Endometrial microvascular endothelial cells (primary cell): ENCODE data around the gene CES1.

- RAMPAGE, long total RNA = no peak
Observed at GRCh38 chr16:53456581-53457027, 22.3 kb downstream of the RBL2 start.

GRCh38 chr16:53503403-53503913, 449 bp upstream of the AKTIP start:
- RAMPAGE, long total RNA = no peak

- RAMPAGE, long total RNA = no peak
Observed at GRCh38 chr16:53511695-53512286, 8.8 kb upstream of the AKTIP start.

DNA sequence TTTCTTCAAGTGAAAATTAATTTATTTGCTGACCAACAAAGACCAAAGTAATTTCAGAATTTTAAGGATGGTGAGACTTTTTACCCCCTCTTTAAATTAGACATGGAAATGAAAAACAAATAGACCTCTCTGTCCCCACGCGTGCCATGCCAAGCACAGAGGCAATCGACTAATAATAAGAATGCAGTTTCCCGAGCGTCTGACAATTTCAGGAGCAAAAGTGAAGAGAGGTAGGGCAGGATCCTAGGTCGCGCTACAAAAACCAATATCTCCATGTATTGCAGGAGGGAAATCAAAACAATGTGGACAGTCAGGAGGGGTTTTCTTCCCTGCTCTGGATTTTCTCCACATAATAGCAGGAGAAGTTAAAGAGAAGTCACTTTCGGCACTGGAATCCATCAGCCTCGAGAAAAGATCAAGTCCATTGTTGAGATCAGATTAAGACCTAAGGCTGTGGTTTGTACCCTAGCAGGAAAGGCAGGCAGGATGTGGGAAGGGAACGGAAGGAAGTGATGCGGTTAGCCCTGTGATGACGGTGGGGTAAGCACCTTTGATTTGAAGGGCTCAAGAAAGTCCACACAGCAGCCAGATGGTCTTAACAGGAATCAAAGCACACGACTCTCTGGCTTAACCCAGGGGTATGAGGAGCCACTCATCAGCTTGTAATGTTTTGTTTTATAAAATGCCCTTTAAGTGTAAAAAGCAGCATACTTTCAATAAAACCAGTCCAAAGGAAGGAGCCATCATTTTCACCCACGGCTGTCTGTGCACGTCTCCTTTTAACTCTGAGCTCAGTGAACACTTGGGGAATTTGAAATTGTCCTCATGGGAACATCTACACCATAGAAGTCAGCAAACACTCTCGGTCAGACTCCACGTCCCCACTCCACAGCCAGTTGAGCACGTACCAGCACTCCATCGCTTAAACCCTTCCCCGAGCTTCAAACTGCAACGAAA, 15.7 kb upstream of the AKTIP start:
- RAMPAGE, long total RNA = no peak

- RAMPAGE, long total RNA = no peak
Observed at GRCh38 chr16:53519361-53519692, 16.3 kb upstream of the AKTIP start.

DNA sequence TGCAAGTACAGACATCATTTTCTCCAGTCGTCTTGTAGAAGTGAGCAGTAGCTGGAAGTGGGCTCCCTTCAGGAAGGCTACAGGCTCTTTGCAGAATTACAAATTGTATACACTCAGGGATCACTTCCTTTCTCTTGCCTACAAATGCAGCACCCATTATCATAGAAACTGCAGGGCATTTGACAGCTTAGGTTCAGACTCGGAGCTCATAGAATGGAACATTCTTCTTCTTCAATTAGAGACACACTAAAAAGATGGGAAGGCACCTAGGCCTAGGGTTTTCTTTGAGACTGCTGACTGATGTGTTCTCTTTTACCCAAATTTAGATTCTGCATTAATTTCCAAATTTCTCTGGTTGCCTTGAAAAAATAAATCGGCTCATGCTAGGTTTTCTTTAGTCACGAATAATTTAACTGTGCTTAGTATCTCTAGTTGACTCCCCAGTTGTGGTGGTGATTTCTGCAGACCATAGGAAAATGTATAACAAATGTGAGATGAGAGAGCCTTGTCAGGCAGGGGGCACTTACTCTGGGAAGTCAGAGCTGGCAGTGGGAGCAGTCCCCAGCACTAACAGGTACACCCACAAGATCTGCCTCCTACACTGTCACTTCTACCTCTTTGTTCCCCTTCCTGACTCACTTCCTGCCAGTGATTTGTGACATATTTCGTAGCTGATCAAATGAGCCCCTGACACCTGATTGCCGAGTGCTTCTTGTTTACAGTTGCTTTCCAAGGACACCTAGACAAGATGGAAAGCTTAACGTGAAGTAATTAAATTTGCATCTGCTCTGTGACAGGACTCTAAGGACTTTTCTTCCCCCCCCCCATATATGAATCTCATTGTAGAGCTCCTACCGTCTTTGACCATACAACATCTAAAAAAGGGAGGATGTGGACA, 40.3 kb downstream of the FTO start:
- RAMPAGE, long total RNA = no peak

DNA sequence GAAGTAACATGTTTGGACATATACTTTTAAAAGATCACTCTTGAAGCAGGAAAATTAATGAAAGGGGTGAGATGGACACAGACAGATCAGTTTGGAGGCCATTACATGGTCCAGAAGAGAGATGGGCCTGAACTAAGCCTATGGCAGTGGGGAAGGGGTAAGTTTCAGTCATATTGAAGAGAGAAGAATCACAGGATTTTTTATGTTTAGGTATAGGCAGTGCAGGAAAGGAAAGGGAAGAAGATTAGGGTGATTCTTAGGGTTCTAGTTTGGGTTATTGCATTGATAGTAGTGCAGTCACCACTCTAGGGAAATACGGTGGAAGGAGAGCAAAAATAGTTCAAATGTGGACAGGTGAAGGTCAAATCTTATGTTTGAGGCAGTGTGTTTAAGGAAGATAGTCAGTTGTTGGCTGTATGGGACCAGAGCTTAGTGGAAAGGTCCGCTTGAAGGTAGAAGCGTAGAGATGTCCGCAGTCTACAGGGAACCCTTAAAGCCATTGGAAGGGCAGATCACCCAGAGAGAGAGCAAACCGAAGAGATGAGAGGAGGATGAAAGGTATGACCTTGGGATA, 223.2 kb downstream of the FTO start:
- RAMPAGE, long total RNA = no peak

GRCh38 chr16:53983405-53983740, 279.4 kb downstream of the FTO start:
- RAMPAGE, long total RNA = no peak

DNA sequence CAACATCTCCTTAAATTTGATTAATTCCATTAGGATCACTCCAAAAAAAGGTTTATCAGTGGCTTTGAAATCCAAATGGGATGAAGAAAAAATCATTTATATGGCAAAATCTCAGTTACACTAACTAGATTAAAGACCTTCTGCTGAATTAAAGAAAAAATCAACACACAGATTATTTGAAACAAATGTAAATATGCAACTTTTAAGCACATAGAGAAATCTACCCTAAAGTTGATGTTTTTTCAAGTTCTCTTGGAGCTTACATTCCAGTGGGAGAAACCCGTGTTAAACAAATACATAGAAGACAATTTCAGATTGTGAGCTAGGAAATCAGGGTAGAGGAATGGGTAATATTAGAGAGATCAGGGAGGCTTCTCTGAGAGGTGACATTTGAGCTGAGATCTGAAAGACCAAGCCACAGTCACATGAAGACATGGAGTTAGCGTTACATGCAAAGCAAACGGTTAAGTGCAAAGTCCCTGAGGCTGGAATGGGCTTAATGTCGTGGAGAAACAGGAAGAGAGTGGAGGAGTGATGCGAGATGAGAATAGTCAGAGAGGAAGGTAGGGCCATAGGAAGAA, 246.3 kb downstream of the IRX3 start:
- RAMPAGE, long total RNA = no peak

DNA sequence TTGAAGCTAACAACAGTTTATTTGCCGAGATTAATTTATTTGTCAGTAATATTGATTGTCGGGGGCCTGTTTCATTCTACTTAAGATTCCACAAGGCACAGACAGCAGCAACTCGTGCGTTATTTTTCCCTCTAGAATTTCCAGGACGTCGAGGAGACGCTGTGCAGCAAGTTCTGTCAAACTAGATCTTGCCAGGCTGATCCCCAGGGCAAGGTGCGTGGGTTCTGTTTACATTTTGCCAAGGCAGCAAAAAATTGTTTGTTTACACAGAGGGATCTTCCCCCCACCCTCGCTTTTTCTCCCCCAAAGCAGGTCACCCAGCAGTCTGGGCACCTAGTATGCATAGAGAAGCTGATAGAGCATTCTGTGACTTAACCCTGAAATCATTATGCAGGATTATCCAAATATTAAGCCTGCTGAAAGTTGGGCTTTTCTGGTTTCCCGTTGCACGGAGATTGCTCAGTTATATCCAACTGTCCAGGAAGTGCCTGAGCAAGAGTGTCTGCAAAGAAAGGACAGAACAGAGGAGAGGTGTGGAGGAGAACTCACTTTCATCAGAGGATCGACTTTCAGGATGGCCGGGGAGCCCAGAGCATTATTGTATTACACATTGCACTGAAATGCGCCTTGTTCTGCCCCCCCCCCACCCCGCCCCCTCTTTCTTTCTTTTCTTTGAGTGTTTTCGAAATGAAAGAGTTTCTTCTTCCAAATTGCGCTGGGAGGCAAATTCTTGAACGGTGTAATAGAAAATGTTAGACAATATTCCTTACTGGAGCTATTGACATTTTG, 111.2 kb downstream of the IRX3 start:
- RAMPAGE, long total RNA = no peak

DNA sequence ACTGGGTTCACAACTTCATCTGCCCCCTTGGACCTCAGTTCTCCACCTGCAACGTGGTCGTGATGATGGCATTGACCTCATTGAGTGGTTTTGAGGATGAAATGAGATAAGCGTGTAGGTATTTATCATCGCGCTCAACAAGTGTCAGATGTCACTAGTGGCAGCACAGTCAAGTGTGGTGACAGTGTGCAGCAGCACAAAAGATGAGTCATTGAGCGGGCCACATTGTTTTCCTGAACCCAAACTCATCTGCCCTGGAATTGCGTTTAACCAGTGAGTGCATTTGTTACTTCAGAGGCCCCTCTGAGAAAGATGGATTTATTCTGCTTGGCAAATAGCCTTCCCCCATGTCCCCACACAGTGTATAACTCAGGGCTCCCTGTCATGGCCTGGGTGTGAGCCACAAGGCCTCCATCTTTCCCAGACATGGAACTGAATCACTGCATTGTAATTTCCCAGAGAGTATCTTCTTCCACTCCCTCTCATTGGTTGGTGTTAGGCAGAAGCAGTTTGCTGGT, 20.9 kb downstream of the IRX3 start:
- RAMPAGE, long total RNA = no peak

DNA sequence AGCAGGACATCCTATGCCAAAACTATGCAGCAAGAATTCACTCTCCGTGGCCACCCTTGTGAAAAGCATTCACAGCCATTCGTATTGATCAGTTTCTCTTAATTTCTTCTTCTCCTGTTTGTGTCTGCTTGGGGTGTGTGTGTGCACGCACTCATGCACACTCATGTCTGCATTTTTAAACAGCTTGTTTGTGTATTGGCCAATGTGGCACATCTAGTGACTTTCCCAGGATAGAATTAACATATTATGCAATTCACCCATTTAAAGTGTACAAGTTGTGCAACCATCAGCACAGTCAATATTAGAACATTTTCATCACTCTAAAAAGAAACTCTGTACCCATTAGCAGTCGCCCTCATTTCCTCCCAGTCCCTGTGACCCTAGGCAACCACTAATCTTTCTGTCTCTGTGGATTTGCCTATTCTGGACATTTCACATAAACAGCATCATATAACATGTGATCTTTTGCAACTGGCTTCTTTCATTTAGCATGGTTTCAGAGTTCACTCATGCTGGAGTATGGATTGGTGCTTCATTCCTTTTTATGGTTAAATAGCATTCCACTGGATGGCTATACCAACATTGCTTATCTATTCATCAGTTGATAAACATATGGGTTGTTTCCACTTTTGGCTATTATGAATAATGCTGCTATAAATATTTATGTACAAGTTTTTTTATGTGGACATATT, 20.1 kb downstream of the IRX3 start:
- RAMPAGE, long total RNA = no peak

GRCh38 chr16:54282064-54283027, 4.2 kb downstream of the IRX3 start:
- RAMPAGE, long total RNA = no peak

GRCh38 chr16:54651822-54652156, 278.9 kb upstream of the IRX5 start:
- RAMPAGE, long total RNA = no peak

DNA sequence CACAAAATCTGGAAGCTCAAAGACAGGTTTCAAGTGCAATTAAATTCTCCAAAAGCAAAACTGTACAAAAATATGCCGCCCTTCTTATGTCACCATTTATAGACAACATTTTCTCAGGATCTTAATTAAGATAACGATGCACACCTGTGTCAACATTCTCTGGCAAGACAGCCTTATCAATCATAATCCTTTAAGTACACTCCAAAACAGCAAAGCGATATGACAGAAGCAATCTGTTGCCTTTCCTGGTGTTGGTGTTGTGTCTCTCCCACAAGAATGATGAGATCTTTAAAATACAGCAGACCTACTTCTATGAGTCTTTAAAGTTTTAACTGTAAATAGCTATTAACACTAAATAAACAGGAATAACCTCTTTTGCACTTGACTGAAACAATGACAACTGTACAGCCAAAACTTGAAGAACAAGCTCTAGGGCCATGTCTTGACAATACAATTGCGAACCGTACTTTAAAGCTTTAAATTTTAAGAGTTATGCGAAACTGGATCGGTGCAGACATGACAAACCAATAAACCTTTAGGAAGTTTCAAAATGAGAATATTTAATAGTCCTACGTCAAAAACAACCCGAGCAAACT, 3.4 kb upstream of the IRX5 start:
- RAMPAGE, long total RNA = no peak

- RAMPAGE, long total RNA = no peak
Observed at GRCh38 chr16:54927738-54927915, 3.0 kb upstream of the IRX5 start.

- RAMPAGE, long total RNA = no peak
Observed at GRCh38 chr16:54931515-54931764, 775 bp downstream of the IRX5 start.

DNA sequence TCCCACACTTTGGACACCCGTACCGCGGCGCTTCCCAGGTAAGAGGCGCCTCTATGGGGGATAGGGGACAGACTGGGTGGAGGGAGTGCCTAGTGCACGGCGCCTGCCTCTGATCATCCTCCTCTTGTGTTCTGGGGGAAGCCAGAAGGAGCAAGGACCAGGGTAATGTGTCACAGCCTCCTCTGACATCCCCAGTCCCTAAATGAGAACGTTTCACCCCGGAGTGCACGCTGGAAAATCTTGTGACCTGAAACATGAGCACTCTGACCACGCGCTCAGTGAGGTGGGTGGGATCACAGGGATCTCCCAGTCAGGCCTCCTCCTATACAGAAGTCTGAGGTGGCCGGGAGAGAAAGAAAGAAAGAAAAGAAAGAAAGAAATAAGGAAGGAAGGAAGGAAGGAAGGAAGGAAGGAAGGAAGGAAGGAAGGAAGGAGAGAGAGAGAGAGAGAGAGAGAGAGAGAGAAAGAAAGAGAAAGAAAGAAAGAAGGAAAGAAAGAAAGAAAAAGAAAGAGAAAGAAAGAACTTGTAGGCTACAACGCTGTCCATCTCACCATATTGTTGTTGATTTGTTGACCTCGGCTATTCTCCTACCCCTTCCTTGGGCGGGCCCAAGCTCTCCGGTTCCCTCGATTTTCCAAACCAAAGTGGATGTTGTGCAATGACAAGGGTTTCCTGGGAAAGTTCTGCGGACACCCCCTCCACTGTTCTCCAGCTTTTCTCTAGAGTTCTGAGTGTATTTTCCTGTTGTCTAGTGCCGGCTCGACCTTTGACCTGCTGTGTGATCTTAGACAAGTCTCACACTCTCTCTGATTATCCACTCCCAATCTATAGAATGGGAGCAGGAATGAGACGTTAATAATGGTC, 1.3 kb downstream of the IRX6 start:
- RAMPAGE, long total RNA = no peak

DNA sequence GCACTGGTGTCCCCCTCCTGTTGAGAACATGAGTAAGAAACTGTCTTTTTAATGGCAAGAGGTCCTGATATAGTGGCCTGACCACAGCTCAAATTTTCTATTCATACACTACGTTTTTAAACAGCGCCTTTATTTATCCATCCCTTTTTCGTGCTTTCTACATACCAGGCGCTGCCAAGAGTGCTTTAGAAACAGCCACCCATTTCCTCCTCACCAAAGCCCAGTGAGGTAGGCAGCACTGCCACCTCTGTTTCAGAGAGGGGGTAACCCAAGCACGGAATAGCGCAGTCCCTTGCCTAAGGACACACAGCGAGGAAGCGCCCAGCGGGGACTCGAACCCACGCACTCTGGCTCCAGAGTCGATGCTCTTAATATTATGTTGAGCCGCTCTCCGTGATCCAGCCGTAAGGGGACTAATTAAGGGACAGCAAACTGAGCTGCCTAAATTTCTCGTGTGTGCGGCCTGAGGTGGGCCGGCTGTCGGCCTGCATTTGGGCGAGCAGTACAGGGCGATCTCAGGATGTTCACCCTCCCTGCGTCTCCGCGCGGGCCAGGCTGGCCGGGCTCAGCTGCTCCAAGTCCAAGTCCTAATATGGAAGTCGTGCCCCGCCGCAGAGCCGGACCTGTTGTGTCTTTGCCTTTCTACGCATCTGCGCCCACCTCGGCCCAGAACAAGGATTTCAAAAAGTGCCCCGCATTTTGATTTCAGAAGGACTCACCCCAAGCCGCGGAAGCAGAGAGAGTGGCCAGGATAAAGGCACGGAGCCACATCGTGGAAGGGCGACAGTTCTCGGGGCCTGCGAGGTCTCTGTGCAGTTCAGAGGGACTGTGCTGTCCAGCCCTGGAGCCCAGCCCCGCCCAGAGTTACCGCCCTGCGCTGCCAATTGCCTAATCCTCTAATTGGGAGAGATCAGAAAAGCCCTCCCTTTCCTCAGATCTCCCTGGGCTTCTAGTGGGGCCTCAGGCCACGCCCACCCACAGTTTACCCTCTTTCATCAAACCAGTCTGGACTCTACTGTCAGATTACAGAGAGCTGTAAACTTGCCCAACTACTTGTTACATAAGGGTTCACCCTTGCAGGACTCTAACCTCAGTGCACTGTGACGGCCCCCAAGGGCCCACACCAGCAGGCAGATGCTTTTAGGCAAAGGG, at the start of gene CES1:
TSS of gene CES1 (minus strand) at position 812 of the 1,152 bp plus-strand sequence.
- RAMPAGE, long total RNA = no peak

GRCh38 chr16:56264199-56264552, 72.9 kb downstream of the GNAO1 start:
- RAMPAGE, long total RNA = no peak